H4 (cell line): Measurements from ENCODE around the gene ECSCR.

DNA sequence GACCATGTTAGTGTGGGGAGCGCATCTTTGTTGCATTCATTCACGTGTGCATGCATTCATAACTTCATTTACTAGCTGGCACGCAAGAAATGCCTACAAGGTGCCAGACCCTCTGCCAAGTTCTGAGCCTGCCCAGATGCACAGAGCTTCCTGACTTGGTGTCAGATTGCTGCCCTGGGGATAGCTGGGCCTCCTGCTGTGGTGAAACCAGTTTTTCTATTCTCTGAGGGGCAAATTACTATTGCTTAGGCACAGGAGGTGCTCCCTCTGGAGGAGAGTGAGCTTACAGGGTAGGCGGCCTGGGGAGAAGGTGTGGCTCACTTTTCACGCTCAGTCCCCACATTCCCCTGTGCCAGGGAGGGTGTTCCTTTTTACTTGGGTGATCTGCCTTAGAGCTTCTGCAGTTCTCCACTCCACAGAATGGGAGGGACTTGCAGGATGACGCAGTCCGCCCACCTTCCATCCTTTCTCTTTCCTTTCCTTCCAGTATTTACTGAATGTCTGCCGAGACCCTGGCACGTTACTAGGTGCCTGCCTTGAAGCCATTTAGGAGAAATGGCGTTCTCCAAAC is 28.0 kb upstream of the CTNNA1 start:
- RAMPAGE, long total RNA = no peak

DNA sequence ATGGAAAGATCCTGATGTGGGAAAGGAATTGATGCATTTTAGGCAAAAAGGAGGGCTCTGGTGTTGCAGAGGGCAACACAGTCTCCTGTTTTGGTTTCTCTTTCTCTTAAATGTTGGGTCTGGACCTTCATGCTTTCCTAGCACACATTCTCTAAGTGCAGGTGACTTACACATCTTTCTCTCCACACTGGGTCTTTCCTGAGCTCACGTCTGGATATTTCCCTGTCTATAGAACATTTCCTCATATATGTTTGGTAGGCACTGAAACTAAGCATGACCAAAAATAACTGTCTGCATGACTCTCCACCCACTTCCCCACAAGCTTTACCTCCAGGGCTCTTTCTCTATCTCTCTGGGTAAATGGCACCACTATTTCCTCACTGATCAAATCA is 10.9 kb upstream of the CTNNA1 start:
- RAMPAGE, long total RNA = no peak

DNA sequence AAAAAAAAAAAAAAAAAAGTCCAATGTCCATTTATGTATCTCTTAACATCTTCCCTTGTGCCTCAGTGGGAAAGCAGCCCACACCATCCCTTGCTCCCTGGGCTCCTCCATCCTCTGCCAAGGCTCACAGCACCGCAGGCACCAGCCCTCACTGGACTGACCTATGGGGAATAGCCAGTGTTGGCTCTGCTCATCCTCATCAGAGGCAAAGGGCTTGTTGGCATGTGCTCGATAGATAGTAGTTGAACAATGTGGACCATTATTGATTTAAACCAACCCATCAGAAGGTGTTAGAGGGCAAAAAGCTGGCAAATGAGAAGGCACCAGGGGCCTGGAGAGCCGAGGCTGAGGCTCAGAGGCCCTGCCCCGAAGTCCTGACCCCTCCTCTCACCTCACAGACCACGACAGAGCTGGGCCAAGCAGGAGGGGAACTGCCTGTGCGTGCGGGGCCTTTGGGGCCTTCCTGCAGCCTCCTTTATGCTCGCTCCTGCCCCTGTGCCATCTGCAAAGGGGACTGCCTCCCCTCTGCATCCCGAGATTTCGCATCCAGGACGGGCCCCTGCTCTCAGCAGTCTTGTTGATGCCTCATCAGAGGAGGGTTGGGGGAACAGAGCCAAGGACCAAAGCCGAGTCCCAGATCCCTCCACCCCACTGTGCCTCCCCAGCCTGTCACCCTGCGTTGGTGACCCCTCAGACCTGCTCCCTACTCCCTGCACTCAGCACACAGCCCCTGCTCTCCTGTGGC is 62.1 kb upstream of the LRRTM2 start:
- RAMPAGE, long total RNA = no peak

GRCh38 chr5:139462169-139463207 is at the start of gene ECSCR:
TSS of gene ECSCR (minus strand) at chr5:139462743.
- RAMPAGE, long total RNA = no peak

GRCh38 chr5:139655595-139656481 is 7.7 kb downstream of the CXXC5 start:
- RAMPAGE, long total RNA = no peak

- RAMPAGE, long total RNA = no peak
Observed at GRCh38 chr5:139664397-139665463, 16.6 kb downstream of the CXXC5 start.

GRCh38 chr5:139671166-139672057 is 23.3 kb downstream of the CXXC5 start:
- RAMPAGE, long total RNA = no peak

GRCh38 chr5:139676688-139677522 is 28.8 kb downstream of the CXXC5 start:
- RAMPAGE, long total RNA = no peak

DNA sequence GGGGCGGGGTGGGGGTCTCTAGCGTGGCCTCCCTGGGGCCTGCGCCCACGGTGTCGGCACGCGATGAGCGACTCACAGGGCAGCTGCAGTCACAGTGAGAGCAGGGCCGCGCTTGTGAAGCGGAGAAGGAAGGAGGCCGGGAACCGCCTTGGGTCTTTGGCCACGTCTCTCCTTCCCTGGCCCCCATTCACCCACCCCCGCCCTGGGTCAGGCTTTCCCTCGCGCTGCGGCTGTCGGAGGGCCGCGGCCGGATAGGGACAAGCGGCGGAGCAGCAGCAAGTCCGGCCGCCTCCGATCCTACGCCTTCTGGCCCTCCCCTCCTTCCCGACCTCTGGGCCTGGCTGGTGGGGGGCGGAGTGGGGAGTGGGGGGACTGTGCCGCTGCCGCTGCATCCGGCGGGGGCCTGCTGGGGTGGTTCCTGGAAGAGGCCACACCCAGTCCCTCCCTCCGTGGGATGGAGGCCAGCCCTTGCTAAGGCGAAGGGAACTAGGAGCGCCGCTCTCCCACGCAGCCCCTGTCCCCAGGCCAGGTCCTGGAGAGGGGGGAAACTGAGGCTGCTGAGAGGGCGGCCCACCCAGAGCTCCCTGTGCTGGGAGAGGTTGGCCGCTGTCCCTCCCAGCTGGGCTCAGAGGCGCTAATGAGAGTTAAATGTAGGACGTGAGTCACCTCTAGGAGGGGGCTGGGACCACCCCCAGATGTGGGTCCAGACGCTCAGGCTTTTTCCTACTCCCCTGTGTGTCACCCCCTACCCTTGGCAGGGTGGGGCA is 49.2 kb downstream of the CXXC5 start:
- RAMPAGE, long total RNA = no peak

- RAMPAGE, long total RNA = no peak
Observed at GRCh38 chr5:139701020-139701902, 53.1 kb downstream of the CXXC5 start.

DNA sequence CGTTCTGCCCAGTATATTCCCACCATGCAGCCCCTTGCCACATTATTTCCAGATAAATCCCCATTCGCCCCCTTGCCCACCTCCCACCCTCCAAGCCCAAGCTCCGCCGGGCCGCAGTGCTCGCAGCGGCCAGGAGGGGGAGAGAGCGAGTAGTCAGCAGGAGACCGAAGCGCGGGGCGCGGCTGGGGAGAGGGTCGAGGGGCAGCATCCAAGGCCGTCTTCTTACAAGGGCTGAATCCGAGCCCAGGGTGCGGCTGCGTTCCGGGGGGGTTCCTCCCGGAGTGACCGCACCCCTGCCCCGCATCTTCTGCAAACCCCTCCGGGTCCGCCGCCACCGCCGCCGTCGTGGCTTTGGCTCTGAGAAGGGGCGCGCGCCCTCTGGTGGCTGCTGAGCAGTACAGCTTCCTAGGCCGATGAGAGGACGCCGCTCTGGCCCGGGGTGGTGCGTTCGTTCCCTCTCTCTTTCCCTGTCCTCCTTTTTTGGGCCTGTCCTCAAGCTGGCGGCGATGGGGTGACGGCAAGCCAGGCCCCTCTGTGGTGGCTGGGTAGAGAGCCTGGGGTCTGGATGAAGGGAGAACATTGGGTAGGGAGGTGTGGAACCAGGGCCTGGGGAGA is 30.0 kb upstream of the PSD2 start:
- RAMPAGE, long total RNA = no peak

GRCh38 chr5:139787300-139788580 is 7.9 kb upstream of the PSD2 start:
- RAMPAGE, long total RNA = no peak

- RAMPAGE, long total RNA = no peak
Observed at GRCh38 chr5:140042518-140042803, 638 bp downstream of the NRG2 start.

GRCh38 chr5:140112522-140113529 is 1.1 kb upstream of the PURA start:
- RAMPAGE, long total RNA = no peak

DNA sequence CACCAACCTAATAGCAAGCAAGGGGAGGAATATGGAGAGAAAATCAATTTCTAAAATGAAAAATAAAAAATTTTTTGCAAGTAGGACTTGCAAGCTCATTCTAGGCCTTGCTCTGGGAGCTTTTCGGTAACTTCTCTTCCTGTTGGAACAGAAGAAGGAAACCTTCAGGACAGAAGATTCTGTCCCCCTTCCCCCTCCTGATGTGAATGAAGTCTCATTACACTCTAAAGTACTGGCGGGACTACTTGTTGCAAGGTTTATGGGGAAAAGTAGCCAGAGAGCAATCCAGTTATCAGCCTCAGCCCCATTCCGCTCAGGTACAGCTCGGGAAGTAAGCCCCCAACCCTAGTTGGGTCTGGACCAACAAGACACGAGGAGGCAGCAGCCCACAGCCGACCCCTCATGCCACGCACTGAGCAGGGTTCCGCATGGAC is 559 bp upstream of the CYSTM1 start:
- RAMPAGE, long total RNA = no peak

DNA sequence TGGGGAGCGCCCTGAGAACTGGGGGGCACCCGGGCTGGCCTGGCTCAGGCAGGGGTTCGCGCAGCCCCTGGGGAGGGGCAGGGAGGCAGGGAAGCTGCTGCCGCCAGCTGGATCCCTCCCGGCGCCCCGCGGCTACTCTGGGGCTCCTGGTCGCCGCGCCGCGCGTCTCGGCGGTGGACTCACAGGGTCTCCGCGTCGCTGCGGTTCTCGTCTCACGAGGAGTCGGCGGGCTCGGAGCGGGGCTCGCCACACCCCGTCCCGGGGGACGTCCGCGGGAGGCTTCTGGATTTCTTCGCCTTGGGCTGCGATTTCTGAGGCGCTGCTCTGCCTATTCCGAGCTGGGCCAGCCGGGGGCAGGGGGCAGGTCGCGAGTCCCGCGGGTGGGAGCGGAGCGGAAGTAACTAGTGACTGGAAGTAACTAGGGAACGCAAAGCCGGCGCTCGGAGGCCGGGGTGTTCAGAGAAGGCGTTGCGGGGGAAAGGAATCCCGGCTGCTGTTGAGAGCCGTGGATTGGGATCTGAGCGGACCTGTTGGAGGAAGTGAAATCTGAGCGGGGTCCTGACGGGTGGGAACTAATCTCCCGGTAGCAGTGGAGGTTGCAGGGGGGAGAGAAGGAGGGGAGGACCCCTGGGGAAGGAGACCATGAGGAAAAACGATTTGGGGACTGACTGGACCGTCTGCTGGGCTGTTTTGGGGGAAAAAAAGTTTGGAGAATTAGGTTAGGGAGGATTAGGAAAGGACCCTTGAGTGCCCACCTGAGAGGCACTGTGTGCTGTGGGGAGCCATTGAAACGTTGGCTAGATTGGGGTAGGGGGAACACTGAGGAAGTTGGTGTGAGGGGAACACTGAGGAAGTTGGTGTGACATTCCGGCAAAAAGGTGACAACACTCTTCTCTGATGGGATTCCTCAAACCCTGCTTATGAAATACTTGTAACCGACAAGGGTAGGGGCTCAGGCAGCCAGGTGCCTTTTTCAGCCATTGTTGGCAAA is 674 bp downstream of the CYSTM1 start:
- RAMPAGE, long total RNA = no peak

DNA sequence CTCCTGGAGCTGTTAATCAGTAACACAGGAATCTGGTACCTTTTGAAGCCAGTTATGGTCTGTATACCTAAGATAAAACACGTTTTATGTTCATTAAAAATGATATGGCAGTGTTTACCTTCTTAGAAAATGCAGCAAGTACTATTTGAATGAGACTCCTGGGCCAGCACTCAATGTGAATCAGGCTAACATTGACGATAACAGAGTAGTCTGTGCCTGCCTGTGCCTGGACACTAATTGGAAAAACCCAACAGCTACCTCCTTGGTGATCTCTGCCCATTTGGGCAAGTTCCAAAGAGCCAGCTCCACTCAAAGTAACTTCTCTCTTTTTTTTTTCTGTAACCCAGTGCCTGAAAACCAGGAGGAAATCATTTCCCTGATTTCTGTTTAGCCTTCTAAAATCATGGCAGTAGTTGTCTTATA is 44.7 kb downstream of the CYSTM1 start:
- RAMPAGE, long total RNA = no peak

DNA sequence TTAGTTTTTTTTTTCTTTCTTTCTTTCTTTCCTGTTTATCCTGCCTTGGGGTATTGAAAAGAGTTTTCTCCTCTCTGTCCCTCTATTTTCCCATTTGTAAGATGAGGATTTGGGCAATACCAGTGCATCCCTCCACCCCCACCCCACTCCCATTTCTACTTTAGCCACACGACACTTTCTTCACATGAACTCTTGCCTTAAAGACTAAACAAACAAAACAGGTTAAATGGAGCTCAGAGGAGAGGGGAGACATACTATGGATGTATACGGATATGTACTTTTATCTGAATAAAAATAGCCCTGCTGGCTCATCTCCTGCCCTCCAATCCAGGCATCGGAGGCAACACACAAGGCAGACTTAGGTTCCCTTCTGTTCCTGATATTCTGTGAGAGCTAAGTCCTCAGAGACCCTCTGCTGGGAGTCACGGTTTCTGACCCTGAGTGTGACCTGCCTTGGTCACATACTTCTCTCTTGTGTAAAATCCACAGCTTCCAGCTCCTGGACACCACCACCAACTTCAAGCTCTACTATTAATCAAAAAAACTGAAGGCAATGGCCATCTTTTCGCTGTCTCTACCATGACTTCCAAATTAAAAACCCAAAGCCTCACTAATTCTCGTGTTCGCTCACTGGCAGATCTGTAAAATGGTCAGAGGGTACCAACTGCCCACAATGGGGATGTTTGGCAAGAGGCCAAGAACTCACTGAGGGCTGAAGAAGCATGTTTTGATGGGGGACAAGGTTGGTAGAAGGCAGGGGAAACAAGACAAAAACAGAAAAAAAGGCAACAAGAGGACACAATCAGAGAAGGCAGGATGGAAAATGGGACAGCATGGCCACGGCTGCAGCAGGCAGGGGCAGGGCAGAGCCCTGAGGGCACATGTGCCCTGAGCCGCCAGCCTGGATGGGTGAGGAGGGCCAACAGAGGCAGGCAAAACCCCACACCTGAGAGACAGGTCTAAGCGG is 50.6 kb downstream of the PFDN1 start:
- RAMPAGE, long total RNA = no peak

- RAMPAGE, long total RNA = no peak
Observed at GRCh38 chr5:140333259-140333720, 13.1 kb downstream of the HBEGF start.

- RAMPAGE, long total RNA = no peak
Observed at GRCh38 chr5:140342179-140343332, 3.8 kb downstream of the HBEGF start.